Measurements from ENCODE around the gene KDM2B.

GRCh38 chr12:120773996-120774971, 48.7 kb downstream of the ACADS start:
- PRO-cap, 10 experiments: no peak in any of the 10 experiments

GRCh38 chr12:120845278-120845915, 58.8 kb downstream of the SPPL3 start:
- PRO-cap, 10 experiments: no peak in any of the 10 experiments

GRCh38 chr12:121131917-121132513, 661 bp upstream of the P2RX7 start:
- PRO-cap, 10 experiments: no peak in any of the 10 experiments

DNA sequence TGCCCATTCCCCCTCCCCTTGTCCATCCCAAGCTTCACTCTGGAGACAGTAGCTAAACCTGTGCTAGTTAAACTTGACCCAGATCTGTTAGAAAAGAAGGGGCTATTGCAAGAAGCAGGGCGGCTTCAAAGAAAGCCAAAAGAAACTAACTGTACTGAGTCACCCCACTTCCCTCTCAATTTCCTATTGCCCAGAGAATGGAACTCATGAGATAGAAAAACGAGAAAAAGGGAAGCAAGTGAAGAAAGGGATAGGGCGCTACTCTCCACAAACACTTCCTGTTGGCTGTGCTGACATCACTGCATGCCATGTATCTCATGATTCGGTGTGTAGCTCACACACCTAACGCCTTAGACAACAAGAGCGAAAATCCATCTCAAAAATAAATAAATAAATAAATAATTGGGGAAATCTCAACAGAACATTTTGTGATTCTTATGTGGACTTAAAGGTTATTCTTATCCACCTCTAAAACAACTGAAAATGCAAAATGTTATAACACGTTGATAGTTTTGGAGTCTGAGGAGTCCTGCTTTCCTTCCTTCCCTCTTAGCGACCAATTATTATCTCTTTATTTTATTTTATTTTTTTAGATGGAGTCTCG, 13.0 kb upstream of the P2RX4 start:
- PRO-cap, 10 experiments: no peak in any of the 10 experiments

DNA sequence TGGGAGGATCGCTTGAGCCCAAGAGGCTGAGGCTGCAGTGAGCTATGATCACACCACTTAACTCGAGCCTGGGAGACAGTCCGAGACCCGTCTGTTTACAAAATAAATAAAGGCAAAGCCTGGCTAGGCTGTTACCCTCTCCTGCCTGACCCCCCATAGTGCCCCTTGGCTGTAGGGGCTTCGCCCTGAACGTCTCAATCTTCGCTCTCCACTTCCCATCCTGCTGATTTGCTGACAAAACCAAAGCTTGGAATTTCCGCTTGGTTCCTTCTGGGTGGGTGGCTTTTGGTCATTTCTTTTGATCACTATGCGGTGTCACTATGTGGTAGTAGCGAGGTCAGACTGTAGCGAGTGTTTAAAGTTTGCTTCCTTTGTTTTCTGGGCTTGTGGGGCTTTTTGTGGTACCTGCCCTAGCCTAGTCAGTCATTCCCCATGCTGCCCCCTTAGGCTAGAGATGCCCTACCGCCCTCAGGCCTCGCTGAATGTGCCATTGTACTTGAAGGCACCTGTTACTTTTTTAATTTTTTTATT, 820 bp downstream of the P2RX4 start:
- PRO-cap, 10 experiments: peak in 7 of 10 experiments; most common plus-strand start position 47 of the sequence (in 1); most common minus-strand start position 346 of the sequence (in 6)

DNA sequence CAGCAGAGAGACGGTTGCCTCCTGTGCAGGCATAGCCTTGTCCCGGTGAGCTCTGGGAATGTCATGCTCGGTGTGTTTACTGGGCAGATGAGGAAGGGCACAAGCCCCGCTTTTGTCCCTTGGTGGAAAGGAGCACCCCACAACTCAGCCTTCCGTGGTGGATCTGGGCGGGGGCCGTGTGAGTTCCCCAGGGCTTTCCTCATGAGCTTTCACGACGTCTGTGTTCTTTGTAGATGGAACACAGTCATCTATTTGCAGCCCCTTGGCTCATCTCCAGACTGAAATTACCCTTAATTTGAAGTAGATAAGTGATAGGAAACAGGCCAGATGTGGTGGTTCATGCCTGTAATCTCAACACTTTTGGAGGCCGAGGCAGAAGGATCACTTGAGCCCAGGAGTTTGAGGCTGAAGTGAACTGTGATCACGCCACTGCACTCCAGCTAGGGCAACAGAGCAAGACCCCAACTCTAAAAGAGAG, 8.7 kb downstream of the P2RX4 start:
- PRO-cap, 10 experiments: no peak in any of the 10 experiments

- PRO-cap, 10 experiments: no peak in any of the 10 experiments
Measured at GRCh38 chr12:121273543-121273744, 23.1 kb downstream of the CAMKK2 start.

GRCh38 chr12:121388275-121388843, 11.6 kb upstream of the RNF34 start:
- PRO-cap, 10 experiments: no peak in any of the 10 experiments

DNA sequence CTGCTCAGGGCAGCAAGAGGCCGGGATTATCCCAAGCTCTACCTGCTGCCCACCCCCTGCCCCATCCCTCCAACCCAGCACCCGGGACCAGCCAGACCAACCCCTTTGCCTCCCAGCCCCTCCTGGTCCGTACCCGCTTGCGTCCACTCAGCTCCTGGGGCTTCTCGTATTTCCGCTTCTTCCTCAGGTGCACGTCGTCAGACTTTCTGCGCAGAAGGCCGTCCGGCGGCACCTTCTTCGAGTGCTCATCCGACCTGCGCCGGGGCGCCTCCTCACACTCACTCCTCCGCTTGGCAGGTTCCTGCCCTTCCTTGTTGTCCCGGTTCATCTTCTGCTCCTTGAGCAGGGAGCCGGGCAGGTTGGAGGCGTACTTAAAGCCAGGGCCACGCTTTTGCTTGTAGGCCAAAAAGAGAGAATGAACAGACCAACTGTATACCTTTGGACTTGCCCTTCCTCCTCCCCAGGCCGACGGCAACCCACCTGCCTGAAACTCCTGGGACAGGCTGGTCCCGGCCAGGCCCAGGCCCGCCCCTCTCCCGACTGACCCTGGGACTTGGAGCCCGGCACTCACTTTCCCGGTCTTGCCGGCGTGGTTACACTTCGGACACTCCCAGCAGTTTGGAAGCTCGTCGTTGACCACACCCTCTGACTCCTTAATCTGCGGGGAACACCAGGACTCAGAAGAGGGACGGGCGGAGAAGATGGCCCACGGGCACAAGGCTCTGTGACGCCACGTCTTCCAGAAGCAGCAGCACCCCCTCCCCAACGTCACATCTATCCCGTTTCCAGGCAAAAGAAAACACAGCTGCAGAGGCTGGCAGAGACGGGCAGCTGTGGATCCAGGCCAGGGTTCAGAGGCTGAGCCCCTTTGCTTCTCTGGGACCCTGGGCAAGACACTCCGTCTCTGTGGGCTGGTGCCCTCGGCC, 44.2 kb downstream of the RNF34 start:
- PRO-cap, 10 experiments: peak in 1 of 10 experiments; most common plus-strand start position 683 of the sequence (in 1); most common minus-strand start position 542 of the sequence (in 1)

- PRO-cap, 10 experiments: no peak in any of the 10 experiments
Measured at GRCh38 chr12:121532920-121533535, 47.8 kb downstream of the KDM2B start.

GRCh38 chr12:121580879-121581475, at the start of gene KDM2B:
TSS of gene KDM2B (minus strand) at chr12:121581023.
- PRO-cap, 10 experiments: peak in 5 of 10 experiments; most common plus-strand start chr12:121581012 (in 4); most common minus-strand start chr12:121581005 (in 4)

DNA sequence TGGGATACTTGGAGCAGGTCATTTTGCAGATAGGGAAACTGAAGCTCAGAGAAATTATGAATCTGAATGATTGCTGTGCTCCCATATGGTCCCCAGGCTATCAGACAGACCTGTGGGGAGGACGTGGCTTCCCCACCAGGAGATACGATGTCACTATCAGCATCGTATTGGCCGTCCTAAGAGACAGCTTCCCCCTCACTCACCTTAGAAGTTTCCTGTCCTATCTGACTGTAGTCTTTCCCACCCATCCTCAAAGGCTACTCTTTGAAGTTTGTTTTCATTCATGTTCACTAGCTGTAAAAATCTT, 813 bp upstream of the KDM2B start:
- PRO-cap, 10 experiments: no peak in any of the 10 experiments

GRCh38 chr12:121762065-121762786, 31.3 kb downstream of the RHOF start:
- PRO-cap, 10 experiments: no peak in any of the 10 experiments

DNA sequence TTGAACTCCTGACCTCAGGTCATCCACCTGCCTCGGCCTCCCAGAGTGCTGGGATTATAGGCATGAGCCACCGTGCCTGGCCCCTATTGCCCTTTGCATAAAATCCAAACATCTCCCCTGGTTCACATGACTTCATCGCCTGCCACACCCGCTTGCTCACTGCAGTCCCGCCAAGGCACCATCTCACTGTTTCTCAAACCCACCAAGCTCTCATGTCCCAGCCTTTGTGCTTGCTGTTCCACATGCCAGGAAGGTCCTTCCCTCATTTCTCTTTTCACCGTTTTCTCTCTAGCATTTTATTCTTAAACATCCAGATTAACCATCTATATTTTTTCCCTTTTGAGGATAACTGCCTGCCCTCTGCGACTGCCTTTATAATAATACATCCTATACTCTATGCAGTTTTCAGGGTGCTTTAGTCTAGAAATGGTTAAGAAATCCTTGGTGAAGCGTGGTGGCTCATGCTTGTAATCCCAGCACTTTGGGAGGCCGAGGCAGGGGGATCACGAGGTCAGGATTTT, 9.6 kb downstream of the RHOF start:
- PRO-cap, 10 experiments: no peak in any of the 10 experiments

GRCh38 chr12:121797899-121798157, 4.3 kb upstream of the RHOF start:
- PRO-cap, 10 experiments: peak in 3 of 10 experiments; most common plus-strand start chr12:121798036 (in 2); most common minus-strand start chr12:121797974 (in 2)

DNA sequence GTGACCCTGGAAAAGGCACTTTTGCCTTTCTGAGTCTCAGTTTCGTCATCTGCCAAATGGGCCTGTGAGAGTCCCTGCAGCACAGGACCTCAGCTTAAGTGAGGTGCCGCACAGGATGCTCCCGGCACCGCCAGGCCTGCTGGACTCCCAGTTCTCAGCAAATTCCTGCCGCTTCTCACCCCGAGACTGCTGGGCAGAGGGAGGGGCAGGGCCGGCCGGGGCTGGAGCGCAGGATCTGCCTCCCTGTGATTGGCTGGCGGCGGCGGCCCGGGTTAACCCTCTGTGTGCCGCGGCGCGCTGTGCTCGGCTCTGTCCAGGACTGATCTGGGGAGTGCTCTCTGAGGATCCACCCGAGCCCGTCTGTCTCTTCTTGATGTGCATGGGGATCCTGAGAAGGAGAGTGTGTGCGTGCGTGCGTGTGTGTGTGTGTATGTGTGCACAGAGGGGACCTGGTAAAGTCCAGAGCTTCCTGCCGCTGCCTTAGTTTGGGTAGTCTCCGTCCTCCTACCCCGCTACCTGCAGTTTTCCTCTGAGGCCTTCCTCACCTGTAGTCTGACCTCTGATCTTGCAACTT, 8.6 kb downstream of the SETD1B start:
- PRO-cap, 10 experiments: peak in 10 of 10 experiments; most common plus-strand start position 316 of the sequence (in 2); most common minus-strand start position 156 of the sequence (in 6)

GRCh38 chr12:121826466-121826834, 22.6 kb downstream of the SETD1B start:
- PRO-cap, 10 experiments: no peak in any of the 10 experiments

- PRO-cap, 10 experiments: peak in 1 of 10 experiments; most common plus-strand start chr12:121831093 (in 1)
Measured at GRCh38 chr12:121830540-121831337, 26.9 kb downstream of the SETD1B start.

- PRO-cap, 10 experiments: no peak in any of the 10 experiments
Measured at GRCh38 chr12:121858435-121858762, 260 bp downstream of the HPD start.

- PRO-cap, 10 experiments: no peak in any of the 10 experiments
Measured at GRCh38 chr12:121876190-121876790, 12.3 kb upstream of the PSMD9 start.